Tibial nerve (tissue), 3 donors: Measurements from ENCODE around the genes CEP350 and KIAA1614.

GRCh38 chr1:179153929-179154779 lies 72.3 kb downstream of the TOR3A start:
- PRO-cap: no peak
- RAMPAGE, long total RNA, 3 experiments: start-site peak on the minus strand in 1 of 3 experiments, at chr1:179154151-179154478 at its widest, 5 reads per replicate

DNA sequence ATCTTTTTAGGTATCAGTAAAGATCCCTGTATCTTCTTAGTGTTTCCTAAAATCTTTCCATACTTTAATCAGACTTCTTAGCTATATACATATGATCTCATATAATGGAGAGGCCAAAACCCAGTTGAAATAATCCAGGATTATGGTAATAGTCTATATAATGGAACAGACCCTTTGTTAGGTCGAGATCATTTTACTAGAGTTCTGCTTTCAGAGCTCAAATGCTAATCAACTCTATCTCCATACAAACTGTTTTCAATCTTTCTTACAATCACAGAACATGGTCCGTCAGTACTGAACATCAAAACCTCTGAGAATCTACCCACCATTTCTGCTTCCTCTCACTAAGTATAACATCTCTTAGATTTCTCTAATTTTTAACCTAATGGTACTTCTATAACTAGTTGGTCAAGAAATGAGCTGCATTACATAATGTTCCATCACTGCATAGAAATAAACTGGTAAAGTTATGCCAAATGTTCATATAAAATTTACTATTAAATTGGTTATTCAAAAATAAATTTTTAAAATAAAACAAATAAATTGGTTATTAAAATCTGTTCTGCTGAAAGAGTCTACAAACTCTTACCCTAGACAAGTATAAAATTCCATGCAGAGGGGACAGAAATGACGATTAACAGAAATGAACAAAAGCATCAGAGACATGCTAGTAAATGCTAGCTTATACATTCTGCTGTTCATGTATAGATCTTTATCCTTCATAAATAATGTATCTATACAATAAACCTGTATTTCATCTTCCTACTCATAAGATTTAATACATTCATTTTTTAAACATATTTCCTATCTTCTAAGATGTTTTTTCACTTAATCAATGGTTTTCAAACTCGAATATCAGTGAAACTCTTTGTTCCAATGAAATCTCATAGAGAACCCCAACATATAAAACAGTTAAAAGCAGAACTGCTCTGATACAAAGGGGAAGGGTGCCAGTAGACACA lies 33.0 kb downstream of the TOR1AIP2 start:
- PRO-cap: no peak
- RAMPAGE, long total RNA, 3 experiments: no peak in any of the 3 experiments

DNA sequence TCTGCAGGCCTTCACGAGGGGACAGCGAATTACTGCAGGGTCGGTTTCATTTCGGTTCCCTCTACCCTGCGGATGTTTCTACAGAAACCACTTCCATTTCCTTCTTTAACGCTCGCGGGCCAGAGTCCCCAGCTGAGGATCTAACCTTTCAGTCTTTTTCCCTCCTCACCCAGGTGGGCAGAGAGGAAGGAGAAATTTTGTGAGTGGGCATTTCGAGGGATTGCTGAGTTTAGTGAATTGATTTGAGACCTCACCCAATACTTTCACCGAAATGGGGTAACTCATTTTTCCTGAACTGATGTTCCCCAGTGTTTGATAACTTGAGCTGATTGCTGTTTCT lies 1.2 kb downstream of the TOR1AIP1 start:
- PRO-cap: no peak
- RAMPAGE, long total RNA, 3 experiments: no peak in any of the 3 experiments

- PRO-cap: no peak
- RAMPAGE, long total RNA, 3 experiments: no peak in any of the 3 experiments
Measured at GRCh38 chr1:179953539-179953879, 1.1 kb upstream of the CEP350 start.

- PRO-cap: bidirectional peak, plus-strand start at chr1:179954810, minus-strand start at chr1:179954558
- RAMPAGE, long total RNA, 3 experiments: start-site peak on the plus strand in 3 of 3 experiments, at chr1:179954770-179954814 at its widest, 107 to 146 reads per replicate
Measured at GRCh38 chr1:179954233-179954978, at the start of gene CEP350. Gene CEP350 (plus strand): TSS chr1:179954810.

- PRO-cap: no peak
- RAMPAGE, long total RNA, 3 experiments: start-site peak on the plus strand in 1 of 3 experiments, at chr1:179970177-179970247 at its widest, 15 reads per replicate
Measured at GRCh38 chr1:179969919-179970473, 15.4 kb downstream of the CEP350 start.

DNA sequence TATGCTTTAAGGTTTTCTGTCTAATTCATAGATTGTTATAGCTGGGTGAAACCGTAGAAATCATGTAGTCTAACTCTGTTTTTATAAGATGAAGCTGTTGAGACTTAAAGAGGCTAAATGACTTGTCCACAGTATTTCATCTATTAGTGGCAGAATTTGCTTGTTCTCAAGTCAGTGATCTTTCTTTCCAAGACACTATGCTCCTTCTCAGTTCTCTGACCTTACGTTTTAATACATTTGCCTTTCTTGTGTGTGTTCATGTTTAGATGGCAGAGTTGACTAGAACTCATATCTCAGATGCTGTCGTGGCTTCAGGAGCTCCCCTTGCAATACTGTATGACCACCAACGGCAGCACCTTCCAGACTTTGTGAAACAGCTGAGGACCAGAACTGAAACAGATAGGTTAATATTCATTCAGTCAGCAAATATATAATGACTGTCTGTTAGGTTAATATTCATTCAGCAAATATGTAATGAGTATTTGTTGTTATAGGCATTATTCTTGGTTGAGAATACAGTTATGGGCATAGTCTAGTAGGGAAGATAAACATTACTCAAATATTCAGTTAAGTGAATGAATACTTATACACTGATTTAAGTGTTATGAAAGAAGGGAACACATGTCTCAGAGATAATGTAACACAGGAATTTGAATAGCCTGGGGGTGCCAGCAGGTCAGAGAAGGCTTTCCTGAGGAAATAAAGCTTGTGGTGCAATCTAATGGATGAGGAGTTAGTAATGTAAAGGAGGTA lies 88.4 kb downstream of the CEP350 start:
- PRO-cap: no peak
- RAMPAGE, long total RNA, 3 experiments: no peak in any of the 3 experiments

DNA sequence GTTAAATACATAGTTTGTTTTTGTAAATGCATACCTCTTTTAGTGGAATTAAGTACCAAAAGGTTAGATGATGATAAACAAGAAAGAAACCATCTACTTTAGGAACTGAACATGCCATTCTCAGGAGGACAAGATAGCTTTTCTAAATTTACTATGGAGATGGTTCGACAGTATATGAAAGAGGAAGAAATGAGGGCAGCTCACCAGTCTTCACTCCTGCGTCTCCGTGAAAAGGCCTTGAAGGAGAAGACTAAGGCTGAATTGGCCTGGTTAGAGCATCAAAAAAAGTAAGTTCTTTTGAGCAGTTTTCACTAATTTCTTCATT lies 99.0 kb downstream of the CEP350 start:
- PRO-cap: no peak
- RAMPAGE, long total RNA, 3 experiments: no peak in any of the 3 experiments

DNA sequence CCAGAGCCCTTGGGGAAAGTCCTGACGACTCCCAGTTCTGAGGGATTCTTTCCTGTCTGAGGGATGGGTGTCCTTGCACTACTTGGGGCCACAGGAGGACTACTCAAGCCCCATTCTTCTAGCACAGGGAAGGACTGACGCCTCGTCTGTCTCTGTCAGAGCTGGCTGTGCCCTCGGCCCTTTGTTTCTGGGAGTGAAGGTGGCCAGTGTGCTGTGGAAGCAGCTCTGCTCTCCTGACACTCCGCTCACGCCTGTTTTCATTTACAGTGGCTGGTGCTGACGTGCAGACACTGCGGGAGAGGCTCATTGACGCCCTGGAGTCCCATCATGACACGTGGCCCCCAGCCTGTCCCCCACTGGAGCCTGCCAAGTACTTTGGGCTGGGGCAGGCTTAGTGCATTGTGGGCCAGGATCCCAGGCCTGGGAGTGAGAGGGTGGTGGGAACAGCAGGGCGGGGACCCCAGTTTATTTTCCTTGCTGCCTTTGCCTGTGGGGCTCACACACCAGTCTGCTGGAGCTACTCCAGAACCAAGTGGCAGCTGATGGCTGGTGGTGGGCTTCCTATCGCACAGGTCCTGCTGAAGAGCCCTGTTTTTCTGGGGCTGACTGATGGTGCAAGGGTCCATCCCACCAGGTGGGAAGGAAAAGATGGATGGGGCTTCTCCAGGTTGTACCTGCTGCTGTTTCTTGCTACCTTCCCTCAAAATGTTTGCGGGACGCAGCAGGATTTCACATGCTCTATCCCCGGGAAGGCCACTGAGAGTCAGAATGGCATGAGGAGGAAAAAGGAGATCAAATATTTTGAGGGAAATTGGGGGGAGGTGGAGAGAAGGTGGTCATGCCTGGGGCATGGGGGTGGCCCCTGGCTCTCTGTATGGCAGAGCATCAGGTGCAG lies 21.2 kb downstream of the QSOX1 start:
- PRO-cap: no peak
- RAMPAGE, long total RNA, 3 experiments: no peak in any of the 3 experiments

- PRO-cap: no peak
- RAMPAGE, long total RNA, 3 experiments: start-site peak on the plus strand in 1 of 3 experiments, at chr1:180183954-180184016 at its widest, 5 reads per replicate
Measured at GRCh38 chr1:180183381-180184069, 28.9 kb downstream of the QSOX1 start.

DNA sequence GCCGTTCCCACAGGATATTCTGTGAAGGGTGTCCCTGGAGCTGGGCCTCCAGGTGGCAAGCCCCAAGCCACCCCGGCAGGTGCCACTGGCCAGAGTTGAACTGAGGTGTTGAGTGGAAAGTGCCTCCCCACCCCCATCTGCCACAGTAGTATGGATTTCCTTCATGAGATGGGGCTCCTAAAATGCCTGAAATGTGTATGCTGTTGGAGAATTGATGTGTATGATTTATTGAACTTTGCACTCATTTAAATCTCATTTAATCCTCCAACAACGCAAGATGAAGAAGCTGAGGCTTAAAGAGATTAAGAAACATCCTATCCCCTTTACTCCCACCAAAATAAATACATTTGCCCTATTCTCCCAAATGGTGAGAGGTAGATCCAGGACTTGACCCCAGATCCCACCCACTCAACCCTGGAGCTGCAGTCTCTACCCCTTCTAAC lies 29.7 kb upstream of the LHX4 start:
- PRO-cap: no peak
- RAMPAGE, long total RNA, 3 experiments: no peak in any of the 3 experiments

GRCh38 chr1:180202252-180202702 lies 27.8 kb upstream of the LHX4 start:
- PRO-cap: no peak
- RAMPAGE, long total RNA, 3 experiments: no peak in any of the 3 experiments

GRCh38 chr1:180402026-180402473 lies 100.3 kb downstream of the ACBD6 start:
- PRO-cap: no peak
- RAMPAGE, long total RNA, 3 experiments: no peak in any of the 3 experiments

- PRO-cap: no peak
- RAMPAGE, long total RNA, 3 experiments: no peak in any of the 3 experiments
Measured at GRCh38 chr1:180611157-180612110, 20.4 kb upstream of the XPR1 start.

DNA sequence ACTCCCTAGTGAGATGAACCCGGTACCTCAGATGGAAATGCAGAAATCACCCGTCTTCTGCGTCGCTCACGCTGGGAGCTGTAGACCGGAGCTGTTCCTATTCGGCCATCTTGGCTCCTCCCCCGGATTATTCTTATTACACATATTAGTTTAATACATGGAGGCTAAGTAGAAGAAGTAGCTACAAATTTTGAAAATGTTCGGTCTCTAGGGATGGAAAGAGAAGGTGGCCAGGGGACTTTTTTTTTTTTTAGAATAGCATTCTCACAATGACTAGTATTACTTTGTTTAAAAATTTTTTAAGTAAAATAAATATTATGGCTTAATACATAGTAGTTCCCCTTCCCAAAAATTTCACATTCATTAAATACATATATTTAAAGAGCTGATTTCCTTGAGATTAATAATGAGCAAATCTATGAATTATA lies 40.0 kb upstream of the KIAA1614 start:
- PRO-cap: no peak
- RAMPAGE, long total RNA, 3 experiments: no peak in any of the 3 experiments

- PRO-cap: bidirectional peak, plus-strand start at chr1:180912714, minus-strand start at chr1:180912560; bidirectional peak, plus-strand start at chr1:180913219, minus-strand start at chr1:180913133
- RAMPAGE, long total RNA, 3 experiments: start-site peak on the plus strand in 1 of 3 experiments, at chr1:180912841-180913230 at its widest, 10 to 15 reads per replicate
Measured at GRCh38 chr1:180912682-180913347, at the start of gene KIAA1614. Gene KIAA1614 (plus strand): TSS chr1:180912897.

DNA sequence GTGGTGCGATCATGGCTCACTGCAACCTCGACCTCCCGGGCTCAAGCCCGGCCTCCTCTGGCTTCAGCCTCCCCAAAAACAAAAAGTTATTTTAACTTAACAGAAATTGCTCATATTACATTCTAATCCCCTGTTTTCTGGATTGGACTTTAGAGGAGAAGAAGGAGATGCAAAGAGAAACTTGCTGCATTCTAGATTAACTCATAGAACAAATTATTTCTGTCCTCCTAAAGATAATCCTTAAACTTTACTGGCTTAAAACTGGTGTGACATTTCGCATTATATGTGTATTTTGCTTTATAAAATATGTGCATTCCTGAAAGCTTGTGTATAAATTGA lies 953 bp downstream of the KIAA1614 start:
- PRO-cap: no peak
- RAMPAGE, long total RNA, 3 experiments: no peak in any of the 3 experiments

GRCh38 chr1:181021723-181022634 lies 691 bp downstream of the STX6 start:
- PRO-cap: unidirectional peak, plus-strand start at chr1:181022130
- RAMPAGE, long total RNA, 3 experiments: no peak in any of the 3 experiments

- PRO-cap: no peak
- RAMPAGE, long total RNA, 3 experiments: no peak in any of the 3 experiments
Measured at GRCh38 chr1:181087045-181088100, 1.1 kb upstream of the IER5 start.

DNA sequence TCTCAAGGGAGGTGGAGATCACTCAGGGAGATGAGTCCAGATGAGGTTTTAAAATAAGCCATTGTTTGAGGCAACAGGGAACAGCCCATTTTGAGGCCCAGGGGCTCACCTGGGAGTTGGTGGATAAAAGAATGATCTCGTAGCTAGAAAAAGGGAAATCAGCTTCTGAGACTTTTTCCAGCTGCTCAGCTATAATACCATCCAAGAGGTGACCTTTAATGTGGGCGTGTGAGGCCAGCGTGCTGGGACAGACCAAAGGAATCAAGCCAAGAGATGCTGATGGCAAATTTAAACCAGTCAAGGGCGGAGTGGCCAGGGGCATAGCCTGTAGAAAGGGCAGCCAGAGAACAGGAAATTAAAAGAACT lies 132.5 kb downstream of the IER5 start:
- PRO-cap: no peak
- RAMPAGE, long total RNA, 3 experiments: no peak in any of the 3 experiments